T47D (cell line): ENCODE results near the genes PPP1CC and SH2B3.

DNA sequence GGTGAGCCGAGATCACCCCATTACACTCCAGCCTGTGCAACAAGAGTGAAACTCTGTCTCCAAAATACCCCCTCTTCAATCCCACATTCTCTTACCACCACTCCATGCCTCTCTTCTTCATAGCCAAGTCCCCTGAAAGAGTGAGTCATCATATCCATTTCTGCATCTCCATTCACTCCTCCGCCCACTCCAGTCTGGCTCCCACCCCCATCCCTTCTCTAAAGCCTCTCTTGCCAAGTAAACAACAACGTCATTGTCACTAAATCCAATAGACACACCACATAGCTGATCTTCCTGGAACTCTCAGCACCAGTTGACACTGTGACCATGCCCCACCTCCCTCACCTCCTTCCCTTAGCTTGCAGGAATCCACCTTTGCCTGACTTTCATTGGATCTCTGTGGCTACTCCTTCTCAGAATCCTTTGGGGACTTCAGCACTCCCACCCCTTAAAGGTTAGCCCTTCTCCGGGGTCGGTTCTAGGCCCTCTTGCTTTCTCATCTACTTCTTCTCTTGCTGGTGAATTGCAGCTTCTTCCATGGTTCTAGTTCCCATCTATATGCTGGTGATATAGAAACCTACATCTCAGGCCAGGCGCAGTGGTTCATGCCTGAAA, 12.0 kb upstream of the C12orf76 start:
- RRBS, result no CpG with 5 or more reads among the region's 6 CpGs

DNA sequence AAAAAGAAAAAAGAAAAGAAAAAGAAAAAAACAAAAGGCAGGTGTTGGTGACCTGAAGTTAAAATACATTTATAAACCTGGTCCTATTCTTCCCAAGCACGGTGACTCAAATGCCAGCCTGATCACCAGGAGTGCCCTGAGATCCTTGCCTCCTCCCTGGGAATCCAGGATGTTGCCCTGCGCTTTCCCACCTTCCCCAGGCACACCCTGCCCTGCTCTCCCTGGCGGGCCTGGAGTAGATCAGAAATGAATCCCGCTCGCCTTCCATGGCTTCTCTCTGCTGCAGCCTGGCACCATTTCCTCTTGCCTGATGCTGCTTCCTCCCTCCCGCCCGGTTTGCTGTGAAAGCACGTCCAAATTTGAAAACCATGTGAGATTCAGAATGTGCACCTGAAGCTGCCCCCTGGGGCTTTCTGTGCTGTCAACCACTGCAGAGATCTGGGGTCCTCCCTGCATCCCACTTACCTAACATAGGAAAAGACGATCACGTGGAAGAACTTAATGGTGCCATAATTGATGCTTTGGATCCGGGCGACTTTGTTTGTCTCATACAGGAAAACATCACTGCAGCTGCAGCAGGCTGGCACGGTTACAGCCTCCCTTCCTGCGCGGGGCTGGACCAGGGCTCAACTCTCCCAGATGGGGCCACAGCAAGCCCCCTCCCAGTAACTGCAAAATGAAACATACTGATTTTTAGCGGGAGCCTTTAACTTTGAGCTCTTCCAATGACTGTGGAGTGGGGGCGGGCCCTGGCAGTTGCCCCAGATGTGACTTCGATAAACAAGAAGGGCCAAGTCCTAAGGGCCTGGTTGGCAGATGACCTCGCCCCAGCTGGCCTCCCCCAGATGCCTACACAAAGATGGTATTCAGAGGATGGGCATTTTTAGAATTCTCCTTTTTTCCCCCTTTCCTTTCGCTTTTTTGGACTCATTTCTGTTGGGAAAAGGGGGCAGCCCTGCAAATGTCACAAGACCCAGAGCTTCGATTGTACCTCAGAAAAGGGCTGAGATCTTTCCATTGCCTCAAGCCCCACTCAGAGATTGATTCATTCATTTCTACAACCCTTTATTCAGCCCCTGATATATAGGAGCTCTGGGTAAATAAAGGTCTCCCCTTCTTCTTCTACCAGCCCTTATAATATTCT, 25.0 kb upstream of the C12orf76 start:
- RRBS, result no CpG with 5 or more reads among the region's 21 CpGs

- RRBS, result no CpG with 5 or more reads among the region's 4 CpGs
Observed at GRCh38 chr12:110246469-110246841, 34.6 kb upstream of the ATP2A2 start.

DNA sequence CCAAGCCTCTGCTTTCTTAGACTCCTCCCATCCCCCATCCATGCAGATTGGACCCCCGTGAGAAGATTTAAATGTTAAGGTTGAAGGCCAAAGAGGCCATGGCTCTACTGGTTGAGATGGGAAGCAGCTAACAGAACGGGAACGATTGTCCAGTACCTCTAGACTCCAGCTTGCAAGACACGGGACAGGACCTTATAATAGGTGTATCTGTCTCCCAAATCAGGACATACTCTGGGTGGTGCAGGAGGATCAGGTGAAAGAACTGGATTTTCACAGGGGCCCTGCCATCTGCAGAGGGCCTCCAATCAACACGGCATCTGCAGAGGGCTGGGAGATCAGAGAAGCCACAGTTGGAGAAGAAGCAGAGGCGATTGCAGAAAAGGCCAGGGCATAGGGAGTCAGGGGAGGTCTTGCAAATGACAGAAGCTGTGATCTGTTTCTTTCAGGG, 11.2 kb upstream of the ATP2A2 start:
- RRBS, result no CpG with 5 or more reads among the region's 6 CpGs

- RRBS, result no CpG with 5 or more reads among the region's 5 CpGs
Observed at GRCh38 chr12:110296252-110296794, 15.3 kb downstream of the ATP2A2 start.

- RRBS, result no CpG with 5 or more reads among the region's 9 CpGs
Observed at GRCh38 chr12:110534384-110535195, 32.5 kb downstream of the RAD9B start.

- RRBS, result no CpG with 5 or more reads among the region's 6 CpGs
Observed at GRCh38 chr12:110536603-110537191, 34.6 kb downstream of the RAD9B start.

DNA sequence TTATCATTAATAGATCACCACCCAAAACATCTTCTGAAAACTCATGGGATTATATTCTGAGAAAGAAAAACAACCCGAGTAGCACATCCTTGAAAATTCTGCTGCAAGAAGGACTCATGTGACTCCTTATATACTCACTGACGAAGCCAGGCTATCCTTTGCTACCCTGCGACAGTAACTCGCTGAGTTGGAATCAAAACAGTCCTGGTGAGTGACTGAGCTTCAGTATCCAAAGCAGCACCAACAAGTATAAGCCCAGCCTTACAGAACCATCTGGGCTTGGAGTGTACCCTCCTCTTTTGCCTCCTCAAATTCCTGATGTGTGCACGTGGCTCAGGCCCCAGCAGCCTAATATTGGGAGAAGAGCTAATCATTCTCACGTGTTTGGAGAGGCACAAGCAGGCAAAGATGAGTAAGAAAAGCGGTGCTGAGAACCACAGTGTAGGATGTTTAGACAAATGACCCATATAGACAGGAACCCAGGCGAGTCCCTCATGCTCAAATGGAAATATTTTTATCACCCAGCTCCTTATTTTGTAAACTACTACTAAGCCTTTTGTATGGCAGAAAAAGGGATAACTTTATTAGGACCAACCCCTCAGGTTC, 34.4 kb downstream of the PPTC7 start:
- RRBS, result no CpG with 5 or more reads among the region's 8 CpGs

DNA sequence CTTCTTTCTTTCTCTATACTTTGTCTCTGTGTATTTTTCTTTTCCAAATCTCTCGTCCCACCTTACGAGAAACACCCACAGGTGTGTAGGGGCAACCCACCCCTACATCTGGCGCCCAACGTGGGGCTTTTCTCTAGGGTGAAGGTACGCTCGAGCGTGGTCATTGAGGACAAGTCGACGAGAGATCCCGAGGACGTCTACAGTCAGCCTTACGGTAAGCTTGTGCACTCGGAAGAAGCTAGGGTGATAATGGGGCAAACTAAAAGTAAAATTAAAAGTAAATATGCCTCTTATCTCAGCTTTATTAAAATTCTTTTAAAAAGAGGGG, 12.3 kb downstream of the PPTC7 start:
- RRBS, result no CpG with 5 or more reads among the region's 13 CpGs

DNA sequence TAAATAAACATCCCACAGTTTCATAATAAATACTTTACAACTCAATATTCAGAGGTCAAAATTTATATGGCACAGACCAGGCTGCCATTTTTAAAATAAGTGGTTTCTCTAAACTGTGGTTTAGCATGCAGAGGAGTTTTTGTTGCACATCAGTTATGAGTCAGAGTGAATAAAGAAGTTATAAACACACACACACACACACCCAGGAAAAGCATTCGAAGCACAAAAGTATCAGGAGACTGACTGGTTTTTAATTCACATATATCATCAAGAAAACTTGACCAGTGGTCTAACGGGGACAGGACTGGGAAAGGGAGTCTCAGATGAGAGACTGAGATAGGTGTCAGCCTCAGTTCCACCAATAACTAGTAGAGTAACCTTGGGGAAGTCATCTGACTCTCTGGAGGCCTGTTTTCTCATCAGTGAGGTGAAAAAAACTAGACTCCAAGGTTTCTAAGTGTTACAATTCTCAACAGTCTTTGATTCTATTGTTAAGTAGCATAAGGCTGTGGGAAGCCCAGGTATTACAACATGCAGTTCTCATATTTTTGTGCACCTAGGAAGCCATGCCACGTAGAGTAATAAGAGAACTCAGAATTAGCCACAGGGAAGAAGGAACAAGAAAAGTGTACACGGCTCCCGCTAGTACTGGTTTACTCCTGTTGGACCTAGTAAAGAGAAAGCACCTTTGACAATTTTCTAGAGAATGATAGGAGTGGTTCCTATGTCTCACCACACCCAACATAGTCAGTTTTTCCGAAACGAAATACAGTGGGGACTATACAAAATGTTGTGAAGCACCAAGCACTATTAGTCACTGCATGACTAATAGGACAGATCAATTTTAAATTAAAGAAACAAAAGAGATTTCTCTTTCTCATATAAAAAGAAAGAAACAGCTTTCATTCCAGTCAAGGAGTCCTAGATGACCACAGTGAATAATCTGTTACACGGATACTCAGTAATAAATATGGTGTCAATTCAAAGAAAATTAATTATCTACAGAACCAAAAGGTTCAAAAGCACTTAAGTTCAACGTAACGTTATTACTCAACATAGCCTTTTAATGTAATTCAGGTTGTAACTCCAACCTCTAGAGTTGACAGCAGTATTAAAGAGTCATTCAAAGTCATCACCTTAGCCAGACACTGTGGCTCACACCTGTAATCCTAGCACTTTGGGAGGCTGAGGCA, 5.0 kb downstream of the PPTC7 start:
- RRBS, result no CpG with 5 or more reads among the region's 10 CpGs

DNA sequence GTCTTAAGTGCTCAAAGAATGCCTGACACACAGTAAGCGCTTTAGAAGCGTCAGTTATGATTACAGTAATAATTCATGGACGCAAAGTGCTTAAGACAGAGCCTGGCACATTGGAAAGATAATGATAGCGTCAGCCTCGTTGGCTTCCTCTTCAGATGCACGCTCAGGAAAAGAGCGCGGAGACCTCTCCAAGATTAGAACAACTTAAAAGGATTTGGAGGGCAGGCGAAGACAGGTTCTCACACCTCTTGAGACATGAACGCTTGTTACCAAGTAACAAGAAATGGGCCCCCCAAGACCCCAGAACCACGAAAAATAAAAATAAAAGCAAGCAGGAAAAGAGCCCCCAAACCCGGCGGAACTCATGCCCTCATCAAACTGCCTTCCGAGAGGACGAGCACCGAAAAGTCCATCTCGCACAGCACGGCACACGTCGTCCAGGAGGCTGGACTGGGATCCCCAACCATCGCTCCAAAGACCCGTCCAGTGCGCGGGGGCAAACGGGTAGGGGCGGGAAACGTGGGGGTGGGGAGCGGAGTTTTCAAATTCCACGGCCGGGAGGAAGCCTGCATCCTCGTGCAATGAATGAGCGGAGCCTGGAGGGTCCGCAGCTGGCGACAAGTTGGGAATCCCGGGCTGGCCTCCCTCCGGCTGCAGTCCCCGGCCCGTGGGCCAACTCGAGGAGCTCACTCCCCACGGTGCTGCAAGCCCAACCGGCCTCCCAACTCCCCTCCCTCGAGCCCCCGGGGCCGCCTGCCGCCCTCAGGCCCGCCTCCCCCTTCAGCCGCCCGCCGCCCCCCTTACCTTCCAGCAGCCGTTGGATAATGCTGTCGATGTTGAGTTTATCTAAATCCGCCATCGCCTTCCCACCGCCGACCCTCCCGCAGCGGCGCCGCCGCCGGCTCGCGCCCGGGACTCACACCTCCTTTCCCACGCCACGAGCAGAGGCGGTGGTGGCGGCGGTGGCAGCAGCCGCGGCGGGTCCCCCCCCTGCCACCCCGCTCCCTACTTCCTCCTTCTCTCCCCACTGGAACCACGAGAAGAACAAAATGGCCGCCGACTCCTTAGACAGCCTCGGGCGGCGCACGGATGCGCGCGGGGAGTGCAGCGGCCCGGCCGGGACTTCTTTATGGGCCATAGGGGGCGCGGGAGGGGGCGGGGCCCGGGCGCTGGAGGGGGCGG, at the start of gene PPP1CC:
Gene PPP1CC, minus strand, starts transcription at position 1,043 of the 1,182 bp plus-strand sequence.
- RRBS, result 4% methylated on average over 16 of the region's 92 CpGs

- RRBS, result no CpG with 5 or more reads among the region's 8 CpGs
Observed at GRCh38 chr12:110819687-110820284, 27.0 kb upstream of the CCDC63 start.

DNA sequence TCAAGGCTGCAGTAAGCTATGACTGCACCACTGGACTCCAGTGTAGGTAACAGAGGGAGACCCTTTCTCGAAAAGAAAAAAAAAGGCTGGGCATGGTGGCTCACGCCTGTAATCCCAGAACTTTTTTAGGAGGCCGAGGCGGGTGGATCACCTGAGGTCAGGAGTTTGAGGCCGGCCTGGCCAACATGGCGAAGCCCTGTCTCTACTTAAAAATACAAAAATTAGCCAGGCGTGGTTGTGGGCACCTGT, 7.9 kb upstream of the CCDC63 start:
- RRBS, result no CpG with 5 or more reads among the region's 7 CpGs

- RRBS, result 88% methylated on average over 6 of the region's 16 CpGs
Observed at GRCh38 chr12:111047074-111047285, 13.0 kb downstream of the CUX2 start.

DNA sequence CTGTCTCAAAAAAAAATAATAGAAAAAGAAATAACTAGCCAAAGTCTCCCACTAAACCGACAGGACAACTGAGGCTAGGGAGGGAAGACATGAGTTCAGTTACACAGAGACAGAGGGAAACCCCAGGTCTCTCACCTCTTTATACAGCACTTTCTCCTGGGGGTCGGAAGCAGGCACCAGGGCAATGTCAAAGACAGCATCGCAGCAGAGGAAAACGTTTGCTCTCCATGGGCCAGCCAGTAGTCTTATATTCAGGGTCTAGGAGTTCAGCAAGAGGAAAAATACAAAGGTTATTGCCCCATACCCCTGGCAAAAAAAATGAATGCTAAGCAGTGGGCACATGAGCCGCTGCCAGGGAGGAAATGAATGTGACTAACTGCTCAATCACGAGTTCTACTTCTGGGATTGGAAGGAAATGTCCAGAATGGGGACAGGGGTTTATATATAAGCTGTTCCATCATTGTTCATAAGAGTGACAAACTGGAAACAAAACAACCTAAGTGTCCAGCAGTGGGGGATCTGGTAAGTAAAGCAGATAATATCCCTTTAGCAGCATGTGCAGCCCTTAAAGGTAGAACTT, 54.0 kb downstream of the PHETA1 start:
- RRBS, result no CpG with 5 or more reads among the region's 6 CpGs

- RRBS, result 2% methylated on average over 68 of the region's 119 CpGs
Observed at GRCh38 chr12:111405205-111406275, at the start of gene SH2B3. Gene SH2B3 (plus strand): TSS chr12:111405923.

GRCh38 chr12:111430736-111431497, 25.2 kb downstream of the SH2B3 start:
- RRBS, result no CpG with 5 or more reads among the region's 13 CpGs

- RRBS, result no CpG with 5 or more reads among the region's 5 CpGs
Observed at GRCh38 chr12:111554071-111554681, 44.9 kb downstream of the ATXN2 start.

GRCh38 chr12:111569851-111570607, 29.1 kb downstream of the ATXN2 start:
- RRBS, result no CpG with 5 or more reads among the region's 9 CpGs

DNA sequence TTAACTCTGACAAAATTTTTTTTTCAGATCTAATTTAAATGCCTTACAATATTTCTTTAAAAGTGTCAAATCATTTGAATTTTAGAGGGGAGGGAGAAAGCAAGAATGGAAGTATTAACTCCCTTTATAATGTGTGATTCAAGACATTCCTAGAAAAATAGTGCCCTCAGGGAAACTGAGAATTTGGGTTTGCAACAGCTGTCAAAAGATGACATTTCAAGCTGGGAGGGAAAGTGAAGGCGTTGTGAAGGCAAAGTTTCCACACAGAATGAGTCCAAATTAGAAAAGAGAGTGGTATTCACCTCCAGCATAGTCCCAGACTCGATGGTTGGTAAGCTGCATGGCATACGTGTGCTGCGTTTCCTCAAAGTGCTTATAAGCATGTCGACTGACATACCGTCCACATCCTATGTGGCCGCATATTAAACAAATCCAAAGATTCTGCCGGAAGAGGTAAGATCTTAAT, 26.8 kb downstream of the BRAP start:
- RRBS, result no CpG with 5 or more reads among the region's 8 CpGs